Frontal cortex (tissue), 2 donors: ENCODE measurements around a stretch of chr2.

DNA sequence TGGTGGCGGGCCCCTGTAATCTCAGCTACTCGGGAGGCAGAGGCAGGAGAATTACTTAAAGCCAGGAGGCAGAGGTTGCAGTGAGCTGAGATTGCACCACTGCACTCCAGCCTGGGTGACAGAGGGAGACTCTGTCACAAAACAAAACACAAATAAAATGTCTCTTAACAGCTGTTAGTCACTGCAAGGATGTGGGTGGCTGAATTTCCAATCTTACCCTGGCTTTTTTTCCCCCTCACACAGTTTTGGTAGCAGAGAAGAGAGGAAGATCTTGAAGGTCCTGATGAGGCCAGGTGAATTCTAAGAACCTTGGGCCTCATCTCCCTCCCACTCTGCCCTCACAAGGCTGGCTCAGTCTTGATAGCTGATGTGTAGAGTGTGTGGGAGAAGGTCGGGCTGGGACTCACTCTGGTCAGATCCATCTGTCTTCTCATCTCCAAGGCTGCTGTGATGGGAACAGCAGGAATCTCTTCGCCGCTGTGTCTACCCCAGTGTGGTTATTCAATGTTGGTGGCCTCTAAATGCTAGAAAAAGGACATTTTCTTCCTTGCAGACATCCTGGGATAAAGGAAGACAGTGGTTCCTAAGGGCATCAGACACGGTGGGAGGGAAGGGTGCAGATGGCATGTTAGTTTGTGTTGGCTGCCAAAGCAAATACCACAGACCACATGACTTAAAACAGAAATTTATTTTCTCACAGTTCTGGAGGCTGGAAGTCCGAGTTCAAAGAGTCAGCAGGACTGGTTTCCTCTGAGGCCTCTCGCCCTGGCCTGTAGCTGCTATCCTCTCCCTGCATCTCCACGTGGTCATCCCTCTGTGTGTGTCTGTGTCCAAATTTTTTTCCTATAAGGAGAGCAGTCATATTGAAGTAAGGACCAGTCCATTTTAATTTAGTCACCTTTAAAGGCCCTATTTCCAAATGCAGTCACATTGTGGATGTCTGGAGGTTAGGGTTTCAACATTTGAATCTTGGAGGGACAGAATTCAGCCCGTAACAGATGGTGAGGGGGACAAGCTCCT lies 37.6 kb upstream of the MGAT4A start:
- RAMPAGE, long total RNA, result no peak

- RAMPAGE, long total RNA, result no peak
These were observed 44.3 kb upstream of the MGAT4A start for GRCh38 chr2:98775181-98775703.

- RAMPAGE, long total RNA, result no peak
These were observed 26.4 kb downstream of the EIF5B start for GRCh38 chr2:99363448-99364121.

GRCh38 chr2:99405802-99406571 lies 68.8 kb downstream of the EIF5B start:
- RAMPAGE, long total RNA, result no peak

DNA sequence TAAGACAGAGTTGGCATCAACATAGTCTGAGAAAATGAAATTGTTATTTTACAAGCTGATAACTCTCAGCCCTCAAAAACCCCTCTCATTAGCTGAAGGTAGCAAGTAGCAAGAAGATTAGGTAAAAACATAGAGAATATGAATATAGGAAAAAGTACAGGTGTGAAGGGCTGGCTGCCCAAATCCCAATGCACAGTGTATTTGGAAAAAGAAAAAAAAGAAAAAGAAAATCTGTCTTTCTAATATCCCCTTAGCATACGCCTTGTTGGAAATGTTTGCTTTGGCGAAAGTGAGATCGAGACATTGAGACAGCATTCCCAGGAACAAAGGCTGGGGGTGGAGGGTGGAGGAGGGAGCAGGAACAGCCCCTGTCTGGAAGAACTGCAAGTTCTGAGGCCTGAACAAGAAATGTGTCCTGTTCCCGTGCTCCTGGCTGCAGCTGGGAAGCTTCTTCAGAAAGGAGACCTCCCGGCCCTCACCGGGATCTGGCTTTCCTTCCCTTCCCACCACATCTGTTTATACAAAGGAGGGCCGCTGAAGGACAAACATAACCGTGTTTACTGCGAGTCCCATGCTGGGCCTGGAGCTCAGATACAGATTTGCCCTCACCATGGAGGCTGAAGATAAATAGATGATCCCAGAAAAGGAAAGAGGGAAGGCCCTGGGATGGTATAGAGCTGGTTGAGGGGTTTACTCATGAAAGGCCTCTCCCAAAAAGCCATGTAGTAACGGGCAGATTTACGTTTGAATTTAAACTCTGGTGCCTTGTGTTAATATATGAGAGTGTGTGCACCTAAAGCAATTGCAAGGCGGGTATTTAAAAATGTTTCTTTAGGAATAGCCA lies 35.9 kb downstream of the AFF3 start:
- RAMPAGE, long total RNA, result no peak

DNA sequence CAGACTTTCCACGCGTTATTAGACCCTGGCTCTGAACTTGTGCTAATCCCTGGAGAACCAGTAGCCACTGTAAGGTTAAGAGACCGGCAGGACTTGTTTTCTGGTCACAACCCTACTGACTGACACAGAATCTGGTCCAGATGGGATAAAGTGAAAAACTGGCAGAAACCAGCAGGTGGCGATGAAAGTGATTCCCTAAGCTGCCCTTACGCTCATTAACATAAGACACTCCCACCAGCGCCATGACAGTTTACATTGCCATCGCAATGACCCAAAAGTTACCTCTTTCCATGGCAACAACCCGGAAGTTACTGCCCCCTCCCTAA lies 35.6 kb upstream of the AFF3 start:
- RAMPAGE, long total RNA, result no peak

DNA sequence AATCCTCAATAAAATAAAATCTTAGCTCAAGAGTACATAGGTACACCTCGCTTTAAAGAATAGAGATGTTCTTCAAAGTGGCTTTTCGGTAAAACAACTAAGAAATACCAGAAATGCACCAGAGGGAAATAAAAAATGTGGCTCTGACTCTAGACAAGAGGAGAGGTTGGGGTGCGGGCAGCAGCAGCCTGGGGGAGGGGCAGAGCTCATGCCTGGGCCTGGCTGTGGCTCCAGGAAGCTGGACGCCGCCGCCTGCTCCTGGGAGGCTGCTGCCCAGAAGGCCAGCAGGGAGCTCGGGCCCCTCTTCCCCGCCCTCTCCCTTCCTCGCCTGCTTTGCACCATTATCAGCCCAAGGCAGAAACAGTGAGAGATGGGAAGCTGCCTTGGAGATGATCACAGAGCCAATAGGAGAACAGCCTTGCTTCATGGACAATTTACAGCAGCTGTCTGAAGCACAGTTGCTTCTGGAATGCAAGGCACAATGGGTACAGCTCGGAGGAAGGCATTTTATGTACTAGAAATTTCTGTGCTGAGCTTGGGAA lies 55.2 kb upstream of the AFF3 start:
- RAMPAGE, long total RNA, result no peak

DNA sequence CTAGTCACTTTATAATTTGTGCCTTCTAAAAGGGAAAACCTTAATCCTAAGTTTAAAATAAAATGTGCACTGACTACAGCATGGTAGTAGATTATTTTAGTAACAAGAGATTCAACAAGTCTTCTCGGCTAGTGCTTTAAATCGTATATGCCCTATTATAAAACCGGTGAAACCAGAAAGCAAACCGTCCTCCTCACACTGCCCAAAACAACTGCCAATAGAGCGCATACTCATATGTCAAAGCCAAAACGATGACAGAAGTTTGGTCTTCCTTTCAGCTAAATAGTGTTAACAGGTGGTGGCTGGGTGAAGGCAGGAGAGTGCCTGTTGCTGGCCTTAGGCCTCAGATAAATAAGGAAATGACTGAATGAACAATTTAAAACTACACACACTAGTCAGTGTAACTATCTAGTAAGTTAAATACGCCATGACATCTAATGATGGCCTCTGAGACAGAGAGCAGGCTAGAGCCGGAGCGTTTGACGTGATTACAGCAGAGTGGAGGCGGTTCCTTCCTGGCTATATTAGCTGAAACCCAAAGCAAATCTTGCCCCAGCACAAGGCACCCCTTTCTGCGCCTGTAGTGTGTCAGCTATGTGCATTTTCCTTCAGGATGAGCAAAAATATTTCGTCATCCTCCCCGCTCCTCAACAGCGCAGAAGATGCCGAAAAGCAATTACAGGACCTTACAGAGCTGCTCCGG lies 1.7 kb downstream of the LONRF2 start:
- RAMPAGE, long total RNA, result no peak

- RAMPAGE, long total RNA, result no peak
These were observed 7.9 kb upstream of the PDCL3 start for GRCh38 chr2:100554817-100555322.

- RAMPAGE, long total RNA, result no peak
These were observed 77.4 kb upstream of the NPAS2 start for GRCh38 chr2:100742127-100743252.

GRCh38 chr2:100818440-100818921 lies 1.5 kb upstream of the NPAS2 start:
- RAMPAGE, long total RNA, result no peak

GRCh38 chr2:100823138-100824016 lies 3.4 kb downstream of the NPAS2 start:
- RAMPAGE, long total RNA, result no peak

DNA sequence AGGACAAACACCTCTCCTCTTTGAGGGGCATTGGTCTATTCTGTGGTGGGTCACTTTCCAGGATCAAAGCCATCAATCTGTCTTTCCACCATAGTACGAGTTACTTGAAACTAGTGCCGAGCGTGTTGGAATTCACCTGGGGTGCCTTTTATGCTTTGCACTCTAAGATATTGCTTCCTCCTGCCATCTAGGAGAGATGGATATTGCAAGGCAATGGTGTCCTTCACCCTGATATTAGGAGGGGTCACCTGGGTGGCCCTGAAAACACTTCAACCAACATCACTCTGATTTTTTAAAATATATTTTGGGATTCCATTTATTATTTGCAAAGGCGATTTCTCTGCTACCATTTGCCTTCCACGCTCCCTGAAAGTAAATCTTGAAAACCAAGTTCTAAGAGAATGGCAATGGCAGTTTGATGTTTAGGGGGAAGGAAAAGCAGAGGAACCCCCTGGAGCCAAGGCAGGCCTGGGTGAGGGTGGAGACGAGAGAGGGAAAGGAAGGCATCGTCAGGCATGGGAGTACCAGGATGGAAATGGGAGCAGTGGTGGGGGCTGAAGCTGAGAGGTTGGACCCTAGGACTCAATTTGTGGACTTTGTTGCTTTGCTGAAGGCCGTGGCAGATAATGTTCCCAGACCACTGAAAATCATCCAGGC lies 4.7 kb downstream of the NPAS2 start:
- RAMPAGE, long total RNA, result no peak

- RAMPAGE, long total RNA, result no peak
These were observed 68.2 kb downstream of the NPAS2 start for GRCh38 chr2:100887900-100888685.

DNA sequence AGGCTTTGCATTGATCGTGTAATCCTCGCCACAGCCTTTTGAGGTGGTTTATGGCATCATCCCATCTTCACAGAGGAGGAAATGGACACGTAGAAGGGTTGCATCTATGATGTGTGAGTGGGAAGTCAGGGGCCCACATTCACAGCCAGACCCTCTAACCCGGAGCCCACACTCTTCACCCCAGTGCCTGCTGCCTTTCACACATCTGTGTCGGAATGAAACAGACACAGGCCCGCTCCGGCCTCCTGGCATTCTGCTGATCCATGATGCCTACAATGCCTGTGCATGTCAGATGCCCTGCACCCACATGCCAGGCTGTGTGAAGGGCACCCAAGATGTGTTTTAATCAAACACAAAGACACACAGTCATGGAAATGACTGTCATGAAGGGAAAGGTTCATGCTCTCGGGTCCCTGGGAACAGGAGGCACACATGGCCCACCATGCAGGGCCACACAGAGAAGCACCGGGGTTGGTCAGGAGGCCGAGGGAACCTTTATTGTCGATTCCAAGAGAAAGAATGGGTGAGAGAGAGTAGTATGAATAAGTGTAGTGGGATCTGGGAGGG lies 48.4 kb upstream of the RPL31 start:
- RAMPAGE, long total RNA, result no peak

- RAMPAGE, long total RNA, result no peak
These were observed 754 bp downstream of the RPL31 start for GRCh38 chr2:101002454-101003631.

DNA sequence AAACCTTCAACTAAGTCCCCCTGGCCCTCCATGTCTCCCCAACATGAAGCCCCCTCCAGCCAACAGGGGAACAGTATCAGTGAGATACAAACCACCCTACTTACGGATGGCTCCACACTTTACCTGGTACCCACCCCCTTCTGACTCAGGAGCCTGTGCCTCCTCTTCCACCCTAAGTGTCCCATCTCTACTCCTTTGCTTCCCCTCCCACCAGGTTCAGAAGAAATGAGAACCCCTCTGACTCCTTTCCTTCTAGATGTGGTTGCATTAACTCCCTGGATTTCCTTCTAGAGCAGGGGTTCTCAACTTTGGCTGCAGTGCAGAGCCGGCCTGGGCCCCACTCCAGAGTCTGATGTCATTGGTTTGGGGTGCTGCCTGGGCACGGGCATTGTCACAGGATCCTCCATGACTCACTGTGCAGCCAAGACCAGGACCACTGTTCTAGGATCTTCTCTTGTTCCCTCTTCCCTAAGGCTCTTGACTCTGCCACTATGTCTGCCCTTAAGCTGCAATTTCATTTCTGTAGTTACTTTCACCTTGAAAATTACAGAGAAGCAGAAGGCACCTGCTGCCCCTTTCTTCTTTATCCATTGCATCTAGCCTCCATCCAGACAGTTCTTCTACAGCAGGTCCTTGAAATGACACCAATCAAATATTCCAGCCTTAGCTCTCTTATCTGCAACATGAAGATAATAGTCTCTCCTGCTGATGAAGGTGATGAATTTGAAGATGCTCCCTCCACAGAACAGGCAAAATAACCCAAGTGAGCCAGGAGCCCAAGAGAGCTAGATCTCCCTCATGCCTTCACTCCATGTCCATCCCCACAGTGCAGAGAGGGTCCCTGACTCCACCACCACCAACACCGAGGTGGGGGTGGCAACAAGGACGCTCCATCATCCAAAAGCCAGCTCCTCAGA lies 31.7 kb downstream of the TBC1D8 start:
- RAMPAGE, long total RNA, result no peak

- RAMPAGE, long total RNA, result no peak
These were observed 27.2 kb downstream of the TBC1D8 start for GRCh38 chr2:101124050-101124277.

GRCh38 chr2:101231910-101232318 lies 20.8 kb upstream of the CNOT11 start:
- RAMPAGE, long total RNA, result no peak

GRCh38 chr2:101282519-101283493 lies 25.7 kb downstream of the RNF149 start:
- RAMPAGE, long total RNA, result no peak